PC-3 (cell line): ENCODE measurements around the genes OR6J1, PSMB11 and MYH6.

DNA sequence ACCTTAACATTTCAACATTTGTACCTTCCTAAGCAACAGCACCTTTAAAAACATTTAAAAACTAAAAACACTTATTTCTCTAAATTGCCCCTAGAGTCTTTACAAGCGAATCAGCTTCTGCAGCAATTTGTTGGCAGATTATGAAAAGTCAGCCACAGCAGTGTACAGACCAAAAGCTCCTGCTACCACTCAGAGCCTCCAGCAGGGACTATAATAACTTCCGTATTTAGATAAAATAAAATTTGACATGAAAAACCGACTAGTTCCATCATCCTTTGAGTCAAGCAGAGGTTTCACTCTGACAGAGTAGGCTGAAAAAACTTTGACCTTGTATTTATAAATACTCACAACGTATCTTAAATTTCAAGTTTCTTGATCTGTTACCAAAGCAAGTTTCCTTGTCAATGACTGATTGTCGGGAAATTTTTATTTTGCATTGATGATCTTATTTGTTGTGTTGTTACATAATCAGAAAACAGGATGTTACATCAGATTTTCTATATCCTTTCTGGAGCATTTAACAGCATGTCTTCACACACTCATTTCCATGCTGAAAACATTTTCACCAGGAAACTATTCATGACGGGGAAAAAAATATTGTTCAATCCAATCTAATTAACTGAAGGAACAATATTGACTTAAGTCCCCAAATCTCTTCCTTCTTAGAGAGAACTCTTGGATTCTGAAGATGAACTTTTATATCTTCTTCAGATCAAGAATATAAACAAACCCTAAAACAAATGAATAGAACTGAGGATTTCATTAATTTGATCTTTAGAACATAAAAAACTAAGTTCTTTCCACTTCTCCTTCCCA is 283.3 kb downstream of the DAD1 start:
- RAMPAGE, long total RNA, result no peak

DNA sequence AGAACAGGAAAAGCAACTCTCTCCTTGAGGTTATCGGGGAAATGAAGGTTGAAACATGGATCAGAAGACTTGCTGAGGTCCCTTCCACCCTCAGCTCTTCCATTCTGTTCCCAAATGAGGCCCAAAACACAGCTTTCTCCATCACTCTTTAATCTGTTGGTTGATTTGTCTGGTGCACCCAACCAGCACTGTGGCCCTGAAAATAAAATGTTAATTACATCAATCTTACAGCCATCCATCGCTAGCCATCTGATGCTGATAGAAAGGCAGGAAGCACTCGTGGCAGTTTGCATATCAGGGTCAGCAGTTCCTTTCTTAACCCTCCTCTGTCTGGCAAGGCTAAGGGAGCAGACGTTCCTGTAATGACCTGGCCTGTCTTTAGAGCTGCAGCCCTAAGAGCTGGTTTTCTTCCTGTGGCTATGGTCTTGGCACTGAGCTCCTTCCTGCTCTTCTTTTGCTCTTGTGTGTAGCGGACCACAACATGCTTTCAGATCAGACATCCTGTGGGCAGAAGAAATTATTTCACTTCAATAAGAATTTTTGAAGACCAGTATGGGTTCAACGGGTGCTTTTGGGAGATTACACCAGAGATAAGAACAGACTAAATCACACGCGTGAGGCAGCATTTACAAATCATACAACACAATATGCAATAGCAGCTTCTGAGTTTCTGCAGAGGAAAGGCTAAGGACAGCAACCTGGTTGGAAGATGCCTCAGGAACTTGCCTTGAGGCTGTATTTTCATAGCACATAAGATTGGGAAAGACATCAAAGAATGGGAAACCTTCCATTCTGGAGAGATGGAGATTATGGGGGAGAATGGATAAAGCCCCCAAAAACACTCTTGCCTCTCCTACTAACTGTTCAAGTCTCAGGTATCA is 170.3 kb downstream of the DAD1 start:
- RAMPAGE, long total RNA, result no peak

- RAMPAGE, long total RNA, result no peak
Observed at GRCh38 chr14:22477705-22478152, 111.3 kb downstream of the DAD1 start.

DNA sequence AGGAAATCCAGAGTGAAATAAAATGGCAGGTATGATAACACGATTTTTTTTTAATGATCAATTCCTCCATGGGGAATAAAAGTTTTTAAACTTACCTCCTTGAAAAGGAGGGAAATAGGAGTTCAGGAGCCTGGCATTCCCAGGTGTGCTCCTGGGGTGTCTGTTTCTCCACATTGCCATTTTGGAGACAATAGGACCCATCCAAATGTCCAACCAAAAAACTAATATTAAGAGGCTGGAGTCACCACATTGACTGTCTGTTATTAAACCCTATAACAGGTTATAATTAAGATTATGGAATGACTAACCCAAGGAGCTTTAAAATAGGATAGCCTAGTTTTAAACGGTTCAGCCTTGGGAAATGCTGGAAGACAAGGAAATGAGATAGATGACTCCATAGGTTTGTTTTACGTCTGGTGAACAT is 77.4 kb downstream of the DAD1 start:
- RAMPAGE, long total RNA, result no peak

- RAMPAGE, long total RNA, result no peak
Observed at GRCh38 chr14:22520075-22520636, 68.9 kb downstream of the DAD1 start.

DNA sequence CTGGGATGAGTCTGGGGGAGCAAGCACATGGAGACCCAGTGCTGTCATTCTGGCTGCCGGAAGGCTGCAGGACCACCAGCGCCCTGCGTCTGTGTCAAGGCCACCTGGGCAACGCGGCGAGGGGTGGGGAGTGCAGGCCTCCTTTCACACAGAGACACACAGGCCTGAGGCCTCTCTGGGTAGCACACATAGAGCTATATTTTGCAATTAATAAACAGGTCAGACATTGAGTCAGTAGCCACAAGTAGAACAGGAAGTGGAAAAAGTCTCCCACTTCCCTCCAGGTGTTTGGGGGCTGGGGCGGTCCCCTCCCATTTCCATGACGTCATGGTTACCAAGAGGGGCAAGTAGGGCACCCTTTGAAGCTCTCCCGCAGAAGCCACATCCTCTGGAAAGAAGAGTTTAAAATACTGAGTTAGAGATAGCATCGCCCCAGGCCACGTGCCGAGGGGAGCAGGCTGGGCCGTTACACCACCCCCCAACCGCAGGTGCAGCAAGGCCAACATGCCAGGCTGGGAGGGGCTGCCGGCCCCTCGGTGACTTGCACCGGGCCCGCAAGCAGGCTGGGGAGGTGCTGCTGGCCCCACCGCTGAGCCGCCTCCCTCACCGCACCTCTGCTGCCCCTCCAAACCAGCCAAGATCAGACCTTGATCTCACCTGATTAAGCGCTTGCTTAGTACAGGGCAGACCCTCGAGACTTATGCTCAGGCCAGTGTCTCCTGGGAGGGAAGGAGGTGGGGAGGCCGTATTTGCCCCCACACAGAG is 32.7 kb downstream of the DAD1 start:
- RAMPAGE, long total RNA, result no peak

- RAMPAGE, long total RNA, result no peak
Observed at GRCh38 chr14:22644144-22644550, at the start of gene OR6J1. TSS of gene OR6J1 (minus strand) at chr14:22644352.

- RAMPAGE, long total RNA, result no peak
Observed at GRCh38 chr14:22821936-22823137, 7.1 kb upstream of the SLC7A7 start.

DNA sequence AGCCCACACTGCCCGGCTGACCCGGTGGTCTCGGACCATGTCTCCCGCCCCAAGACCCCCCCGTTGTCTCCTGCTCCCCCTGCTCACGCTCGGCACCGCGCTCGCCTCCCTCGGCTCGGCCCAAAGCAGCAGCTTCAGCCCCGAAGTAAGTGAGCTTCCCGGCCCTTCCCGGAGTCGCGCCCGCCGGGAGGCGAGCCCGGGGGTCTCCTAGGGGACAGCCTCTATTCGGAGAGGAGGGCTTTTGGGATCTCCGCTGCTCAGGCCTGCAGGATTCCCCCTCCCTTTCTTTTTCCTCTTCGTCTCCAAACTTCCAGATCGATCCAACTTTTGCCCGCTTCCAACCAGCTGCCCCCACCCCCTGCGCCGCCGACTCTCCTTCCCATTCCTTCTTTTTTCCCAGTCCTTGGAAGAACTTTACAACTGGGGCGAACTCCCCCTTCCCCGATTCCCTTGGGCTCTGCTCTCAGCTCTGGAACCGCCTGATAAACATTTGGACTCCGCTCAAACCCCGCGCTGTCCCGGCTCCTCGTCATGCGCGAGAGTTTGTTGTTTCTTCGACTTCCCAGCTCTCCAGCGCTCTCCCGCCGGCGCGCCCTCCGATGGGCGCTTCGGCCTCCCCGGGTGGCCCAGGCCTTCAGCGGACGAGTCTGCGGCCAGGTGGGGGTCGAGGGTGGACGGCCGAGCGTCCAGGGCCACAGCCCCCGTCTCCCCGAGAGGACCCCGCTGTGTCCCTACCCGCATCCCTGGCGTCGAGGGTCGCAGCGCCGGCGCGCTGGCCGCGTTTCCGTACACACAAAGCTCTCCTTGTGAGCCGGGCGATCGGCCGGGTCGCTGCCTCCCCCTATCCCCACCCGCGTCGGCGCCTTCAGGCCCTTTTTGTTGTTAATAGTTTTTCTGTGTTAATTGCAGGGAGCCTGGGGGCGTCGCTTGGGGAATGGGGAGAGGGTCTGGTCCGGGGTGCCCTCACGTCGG is 682 bp downstream of the MMP14 start:
- RAMPAGE, long total RNA, result no peak

- RAMPAGE, long total RNA, result no peak
Observed at GRCh38 chr14:22872234-22872873, 814 bp downstream of the LRP10 start.

- RAMPAGE, long total RNA, result no peak
Observed at GRCh38 chr14:22883413-22884446, 708 bp downstream of the REM2 start.

DNA sequence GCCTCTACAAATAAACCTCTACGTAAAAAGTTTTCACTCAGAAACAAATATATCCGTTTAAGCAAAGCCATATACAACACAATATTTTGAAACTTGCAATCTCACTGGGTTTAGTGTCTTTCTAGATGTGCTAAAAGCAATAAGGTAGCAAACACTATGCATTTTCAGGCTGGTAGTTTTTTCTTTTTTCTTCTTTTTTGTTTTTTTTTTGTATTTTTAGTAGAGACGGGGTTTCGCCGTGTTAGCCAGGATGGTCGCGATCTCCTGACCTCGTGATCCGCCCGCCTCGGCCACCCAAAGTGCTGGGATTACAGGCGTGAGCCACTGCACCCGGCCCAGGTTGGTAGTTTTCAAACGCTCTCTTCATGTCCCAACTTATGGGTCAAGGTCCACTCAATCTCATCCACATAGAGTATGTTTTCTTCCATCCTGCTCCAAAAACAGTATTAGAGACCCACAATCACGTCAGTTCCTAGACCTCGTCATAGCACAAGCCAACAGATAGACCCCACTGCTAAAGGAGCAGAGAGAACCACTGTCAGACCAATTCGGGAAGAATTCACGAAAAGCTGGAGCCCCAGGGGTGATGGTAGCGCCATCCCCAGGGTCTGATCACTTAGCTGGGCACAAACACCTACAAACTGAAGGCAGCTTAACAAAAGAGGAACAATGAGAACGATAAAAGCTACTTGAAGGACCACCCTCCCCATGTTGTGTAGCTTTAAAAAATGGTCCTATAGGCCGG is 1.4 kb downstream of the RBM23 start:
- RAMPAGE, long total RNA, result no peak

DNA sequence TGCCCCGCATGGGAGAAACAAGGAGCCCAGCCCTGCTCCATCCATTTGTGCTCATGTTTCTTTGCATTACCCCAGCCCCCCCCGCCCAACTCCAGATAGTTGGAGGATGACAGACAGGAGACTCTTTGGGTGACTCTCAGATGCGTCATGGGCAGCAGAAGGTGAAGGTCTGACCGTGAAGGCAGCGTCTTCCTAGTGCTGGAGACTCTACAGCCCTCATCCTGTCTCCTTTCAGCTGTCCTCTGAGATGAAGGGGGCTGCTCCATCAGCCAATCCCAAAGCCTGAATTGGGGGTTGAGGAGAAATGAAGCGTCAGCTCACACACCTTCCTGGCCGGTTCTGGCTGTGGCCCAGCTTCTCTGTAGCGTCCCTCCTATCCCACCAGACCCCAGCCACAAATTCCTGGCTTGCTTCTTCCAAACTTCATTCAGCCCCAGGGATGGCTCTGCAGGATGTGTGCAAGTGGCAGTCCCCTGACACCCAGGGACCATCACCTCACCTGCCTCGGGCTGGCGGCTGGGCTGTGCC is at the start of gene PSMB11:
Gene PSMB11, plus strand, starts transcription at position 426 of the 528 bp plus-strand sequence.
- RAMPAGE, long total RNA, result no peak

DNA sequence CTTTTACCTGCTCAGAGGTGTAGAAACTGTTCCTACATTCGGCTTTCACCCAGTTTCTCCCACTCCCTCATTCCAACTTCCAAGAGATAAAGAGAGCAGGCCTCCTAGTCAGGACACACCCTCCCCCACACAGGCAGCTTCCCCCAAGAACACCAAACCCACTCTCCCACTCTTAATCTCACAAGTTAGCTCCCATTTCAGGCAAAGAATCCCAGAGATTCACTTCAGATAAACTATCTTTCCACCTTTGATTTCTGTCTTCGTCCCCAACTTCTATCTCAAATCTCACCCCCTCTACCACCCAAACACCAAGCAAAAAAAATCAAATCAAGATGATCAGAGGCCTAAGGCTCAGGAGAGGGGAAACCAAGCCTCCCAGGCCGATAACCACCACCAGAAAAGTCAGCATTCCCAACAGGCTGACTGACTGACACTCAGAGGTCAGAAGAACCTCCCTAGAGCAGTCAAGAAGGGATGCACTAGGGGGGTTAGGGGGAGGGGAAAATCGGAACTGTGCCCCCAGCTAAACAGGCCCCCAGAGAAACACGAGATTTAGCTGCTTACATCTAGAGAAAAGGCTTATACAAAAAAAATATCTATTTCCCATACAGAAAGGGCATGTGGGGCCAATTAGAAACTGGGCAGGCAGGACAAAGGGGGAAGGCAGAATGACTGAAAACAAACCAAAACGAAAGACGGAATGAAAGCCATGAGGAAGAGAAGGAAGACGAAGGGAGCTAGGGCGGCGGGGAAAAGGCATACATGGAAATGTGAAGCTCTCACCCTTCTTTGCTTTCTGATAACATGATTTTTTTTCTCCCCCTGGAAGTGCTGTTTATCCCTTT is 13.2 kb upstream of the CDH24 start:
- RAMPAGE, long total RNA, result no peak

DNA sequence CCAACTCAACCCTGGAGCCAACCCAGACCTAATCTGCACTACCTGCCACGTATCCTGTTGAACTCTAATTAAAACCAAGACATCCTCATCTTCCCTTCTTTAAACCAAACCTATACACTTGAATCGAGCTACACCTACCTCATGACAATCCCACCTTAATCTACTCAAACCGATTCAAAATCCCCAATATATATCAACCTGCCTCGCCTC is 860 bp downstream of the ACIN1 start:
- RAMPAGE, long total RNA, result no peak

- RAMPAGE, long total RNA, result no peak
Observed at GRCh38 chr14:23123306-23123977, 4.4 kb upstream of the CEBPE start.

- RAMPAGE, long total RNA, result no peak
Observed at GRCh38 chr14:23177112-23177602, 6.3 kb downstream of the SLC7A8 start.

DNA sequence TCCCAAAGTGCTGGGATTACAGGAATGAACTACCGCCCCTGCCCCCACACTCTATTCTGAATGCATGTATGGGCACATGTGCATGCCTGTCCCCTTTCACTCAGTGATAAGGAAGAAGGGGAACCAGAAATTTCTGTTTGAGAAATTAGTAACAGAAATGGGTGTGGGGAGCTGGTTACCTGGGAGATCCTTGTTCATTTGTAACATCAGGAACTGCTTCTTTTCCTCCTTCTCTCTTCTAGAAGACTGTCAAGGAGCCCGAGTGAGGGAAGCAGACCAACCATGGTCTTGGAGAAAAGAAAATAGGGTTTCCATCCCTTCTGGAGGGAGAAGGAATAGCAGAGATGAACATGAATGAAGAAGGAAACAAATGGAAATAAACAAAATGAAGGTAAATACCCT is 3.4 kb downstream of the PPP1R3E start:
- RAMPAGE, long total RNA, result no peak

DNA sequence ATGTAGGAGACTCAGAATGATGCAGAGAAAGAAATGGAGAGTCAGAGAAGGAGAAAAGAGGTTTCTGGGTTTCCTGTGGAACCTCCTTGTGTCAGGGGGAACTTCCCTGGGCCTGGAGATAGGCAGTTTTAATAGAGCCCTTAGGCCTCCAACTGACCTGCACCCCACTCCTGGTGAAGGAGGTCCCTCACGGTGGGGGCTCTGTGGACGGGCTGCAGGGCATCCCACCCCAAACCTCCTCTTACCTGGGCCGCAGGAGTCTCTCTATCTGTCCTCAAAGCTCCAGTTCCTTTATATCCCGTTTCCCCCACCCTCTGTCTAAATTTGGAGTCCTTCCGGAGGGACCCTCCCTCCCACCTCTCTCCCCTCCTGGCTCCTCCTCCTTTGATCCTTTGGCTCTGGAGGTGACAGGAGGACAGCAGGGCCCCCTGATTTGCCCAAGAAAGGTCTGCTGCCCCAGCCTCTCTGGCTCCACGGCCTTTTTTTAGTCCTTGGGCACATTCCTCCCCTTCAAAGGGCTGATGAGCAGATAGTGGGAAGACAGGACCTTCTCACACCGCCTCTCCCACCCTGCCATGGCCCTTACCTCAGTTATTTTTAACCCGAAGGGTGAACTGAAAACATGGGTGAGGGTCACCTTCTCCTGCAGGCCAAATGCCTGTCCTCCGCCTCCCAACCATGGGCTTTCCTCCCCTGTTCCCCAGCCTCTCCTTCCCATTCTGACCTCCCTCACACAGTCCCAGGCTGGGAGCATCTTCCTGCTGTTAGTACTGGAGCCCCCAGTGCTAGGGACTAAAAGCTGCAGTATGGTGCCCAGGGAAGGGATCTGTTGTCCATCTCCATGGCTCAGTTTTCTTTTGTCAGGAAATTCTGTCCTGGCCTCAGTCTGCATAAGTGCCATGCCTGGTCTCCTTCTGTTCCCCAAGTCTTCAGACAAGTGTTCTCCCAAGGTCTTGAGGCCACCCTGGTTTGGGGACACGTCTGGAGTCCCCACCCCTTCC is at the start of gene MYH6:
Gene MYH6, minus strand, starts transcription at position 266 of the 1,001 bp plus-strand sequence.
- RAMPAGE, long total RNA, result no peak

DNA sequence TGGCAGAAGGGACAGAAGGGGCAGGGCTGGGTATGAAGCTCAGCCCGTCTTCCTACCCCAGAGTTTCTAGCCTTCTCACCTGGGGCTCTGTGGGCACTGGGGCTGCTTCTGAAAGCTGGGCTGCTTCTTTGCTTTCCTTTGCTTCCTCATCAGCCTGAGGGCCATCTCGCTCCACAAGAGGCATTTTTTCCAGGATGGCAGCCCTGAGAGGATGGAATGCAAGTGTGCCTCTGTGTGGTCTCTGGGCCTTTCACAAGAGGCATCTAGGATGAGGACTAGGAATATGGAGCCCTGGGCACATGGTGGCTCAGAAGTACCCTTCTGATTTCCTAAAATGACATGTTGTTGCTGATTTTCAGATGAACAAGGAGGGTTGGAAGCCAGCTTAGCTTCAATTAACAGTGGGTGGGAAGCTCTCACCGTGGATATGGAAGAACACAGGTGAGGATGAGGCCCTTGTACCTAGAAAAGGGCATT is 5.4 kb downstream of the THTPA start:
- RAMPAGE, long total RNA, result no peak